NCI-H460 (cell line): ENCODE measurements around a stretch of chr1.

DNA sequence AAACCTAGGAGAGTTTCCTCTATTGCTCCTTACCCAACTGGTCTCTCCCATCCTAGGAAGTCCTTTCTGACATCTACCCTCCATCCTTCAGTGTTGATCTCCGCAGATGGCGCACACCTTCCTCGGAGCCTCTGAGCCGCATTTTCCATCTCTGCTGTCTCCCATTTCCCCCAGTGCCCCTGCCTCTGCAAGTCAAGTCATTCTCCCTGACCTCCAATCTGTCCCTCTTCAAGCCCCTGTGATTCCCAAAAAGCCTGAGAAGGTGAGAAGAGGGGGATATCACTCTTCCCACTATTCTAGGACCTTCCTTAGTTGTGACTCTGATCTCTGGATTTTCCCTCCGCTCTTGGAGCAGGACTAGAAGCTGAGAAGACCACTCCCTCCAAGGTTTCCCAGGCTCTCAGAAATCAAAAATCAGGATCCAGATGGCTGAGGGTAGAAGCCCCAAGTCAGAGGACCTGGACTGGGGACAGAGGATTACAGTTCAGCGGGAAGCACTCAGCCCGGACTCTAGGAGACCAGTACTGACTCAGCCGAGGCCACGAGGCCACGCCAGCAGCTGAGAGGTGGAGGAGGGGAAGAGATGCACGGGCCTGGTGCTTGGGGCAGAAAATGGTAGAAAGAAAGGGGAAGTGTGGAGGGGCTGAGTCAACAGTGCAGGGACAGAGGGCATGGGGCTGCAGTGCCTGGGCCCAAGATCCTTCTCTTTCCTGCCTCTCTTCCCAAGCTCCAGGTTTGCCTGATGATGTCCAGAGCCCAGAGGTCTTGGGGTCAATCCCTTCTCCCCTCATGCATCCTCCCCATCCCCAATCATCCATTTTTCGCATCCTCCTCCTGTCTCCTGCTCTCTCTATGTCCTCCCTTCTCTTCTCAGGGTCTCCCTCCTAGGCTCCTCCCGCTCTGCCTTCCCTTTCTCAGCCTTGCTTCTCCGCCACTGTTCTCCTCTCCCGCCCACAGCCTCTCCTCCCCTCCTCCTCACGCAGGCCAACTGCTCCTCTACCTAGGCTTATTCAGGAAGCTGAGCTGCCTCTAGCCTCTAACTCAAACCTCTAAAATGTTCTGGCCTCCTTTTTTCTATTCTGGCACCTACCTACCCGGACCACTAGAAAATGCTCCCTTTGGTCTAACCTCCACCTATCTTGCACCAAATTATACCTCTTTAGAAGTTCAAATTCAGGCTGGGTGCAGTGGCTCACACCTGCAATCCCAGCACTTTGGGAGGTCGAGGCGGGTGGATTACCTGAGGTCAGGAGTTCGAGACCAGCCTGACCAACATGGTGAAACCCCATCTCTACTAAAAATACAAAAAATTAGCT lies 7.8 kb downstream of the ARHGEF2 start:
RAMPAGE:
- cytosol, long total RNA: no peak
- long total RNA: no peak
- nucleus, long total RNA: no peak

DNA sequence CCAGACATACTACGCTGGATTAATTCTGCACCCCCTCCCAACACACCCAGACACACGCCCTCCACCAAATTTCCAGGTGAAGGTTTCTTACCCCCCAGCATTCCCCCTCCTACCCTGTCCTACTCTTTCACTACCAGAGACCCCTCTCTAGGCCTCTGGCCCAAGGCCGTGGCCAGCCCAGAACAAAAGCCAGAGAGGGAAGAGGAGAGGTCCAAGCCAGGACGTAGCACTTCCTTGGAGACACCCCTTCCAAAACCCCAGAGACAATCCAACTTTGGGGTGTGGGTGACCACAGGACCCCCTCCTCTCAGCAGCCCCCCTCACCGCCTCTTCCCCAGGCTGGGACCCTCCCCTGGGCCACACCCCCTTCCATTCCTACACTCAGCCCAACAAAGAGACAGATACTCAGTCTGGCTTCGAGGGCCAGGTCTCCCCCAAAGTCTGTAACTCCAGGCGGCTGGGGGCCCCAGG lies 1.6 kb downstream of the MEX3A start:
RAMPAGE:
- cytosol, long total RNA: no peak
- long total RNA: no peak
- nucleus, long total RNA: no peak

GRCh38 chr1:156102905-156103473 lies 11.5 kb upstream of the LMNA start:
RAMPAGE:
- cytosol, long total RNA: no peak
- long total RNA: no peak
- nucleus, long total RNA: no peak

DNA sequence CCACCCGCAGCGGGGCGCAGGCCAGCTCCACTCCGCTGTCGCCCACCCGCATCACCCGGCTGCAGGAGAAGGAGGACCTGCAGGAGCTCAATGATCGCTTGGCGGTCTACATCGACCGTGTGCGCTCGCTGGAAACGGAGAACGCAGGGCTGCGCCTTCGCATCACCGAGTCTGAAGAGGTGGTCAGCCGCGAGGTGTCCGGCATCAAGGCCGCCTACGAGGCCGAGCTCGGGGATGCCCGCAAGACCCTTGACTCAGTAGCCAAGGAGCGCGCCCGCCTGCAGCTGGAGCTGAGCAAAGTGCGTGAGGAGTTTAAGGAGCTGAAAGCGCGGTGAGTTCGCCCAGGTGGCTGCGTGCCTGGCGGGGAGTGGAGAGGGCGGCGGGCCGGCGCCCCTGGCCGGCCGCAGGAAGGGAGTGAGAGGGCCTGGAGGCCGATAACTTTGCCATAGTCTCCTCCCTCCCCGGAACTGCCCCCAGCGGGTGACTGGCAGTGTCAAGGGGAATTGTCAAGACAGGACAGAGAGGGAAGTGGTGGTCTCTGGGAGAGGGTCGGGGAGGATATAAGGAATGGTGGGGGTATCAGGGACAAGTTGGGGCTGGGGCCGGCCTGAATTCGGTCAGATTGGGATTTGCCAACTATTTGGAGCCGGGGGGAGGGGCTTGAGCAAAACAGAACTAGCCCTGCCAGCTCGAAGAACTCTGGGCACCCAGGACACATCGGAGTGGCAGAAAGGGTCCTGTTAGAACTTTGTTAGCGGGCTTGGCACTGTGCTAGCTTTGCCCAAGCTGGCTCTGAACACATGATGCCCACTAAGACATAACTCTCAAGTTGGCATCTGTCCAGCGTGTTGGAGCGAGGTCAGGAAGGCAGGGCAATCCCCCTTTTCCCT lies 678 bp downstream of the LMNA start:
RAMPAGE:
- cytosol, long total RNA: no peak
- long total RNA: no peak
- nucleus, long total RNA: no peak

DNA sequence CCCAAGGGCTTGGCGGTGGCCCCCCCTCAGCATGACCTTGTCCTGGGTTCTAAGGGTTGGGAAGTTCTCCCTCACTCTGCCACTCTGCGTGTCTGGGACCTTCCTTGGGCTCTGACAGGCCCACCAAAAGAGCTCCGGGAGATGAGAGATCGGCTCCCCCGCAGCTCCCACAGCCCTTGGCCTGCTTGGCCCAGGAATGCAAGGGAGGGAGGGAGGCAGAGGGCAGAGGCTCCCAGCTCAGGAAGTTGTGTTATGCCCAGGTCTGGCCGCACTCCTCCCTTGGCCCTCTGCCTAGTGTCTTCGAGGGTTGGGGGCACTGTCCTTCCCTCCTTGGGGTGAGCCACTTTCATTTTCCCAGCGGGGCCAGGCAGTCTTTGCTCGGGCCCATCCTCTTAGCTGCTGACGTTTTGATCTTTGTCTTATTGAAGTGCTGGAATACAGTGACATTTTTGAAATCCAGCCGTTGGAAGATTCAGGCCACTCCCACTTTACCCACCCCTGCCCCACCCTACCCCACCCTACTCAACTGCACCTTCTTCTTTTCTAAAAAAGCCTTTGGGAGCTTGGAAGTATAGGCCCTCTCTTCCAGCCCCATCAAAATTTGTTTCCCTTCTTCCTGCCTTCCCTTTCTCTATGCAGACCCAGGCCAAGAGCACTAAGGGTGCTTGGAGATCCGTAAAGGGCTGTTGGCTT lies 1.5 kb downstream of the LMNA start:
RAMPAGE:
- cytosol, long total RNA: no peak
- long total RNA: no peak
- nucleus, long total RNA: no peak

RAMPAGE:
- cytosol, long total RNA: no peak
- long total RNA: no peak
- nucleus, long total RNA: no peak
These were observed 3.2 kb downstream of the LMNA start for GRCh38 chr1:156117679-156118145.

GRCh38 chr1:156123591-156124342 lies 9.3 kb downstream of the LMNA start:
RAMPAGE:
- cytosol, long total RNA: no peak
- long total RNA: no peak
- nucleus, long total RNA: no peak

DNA sequence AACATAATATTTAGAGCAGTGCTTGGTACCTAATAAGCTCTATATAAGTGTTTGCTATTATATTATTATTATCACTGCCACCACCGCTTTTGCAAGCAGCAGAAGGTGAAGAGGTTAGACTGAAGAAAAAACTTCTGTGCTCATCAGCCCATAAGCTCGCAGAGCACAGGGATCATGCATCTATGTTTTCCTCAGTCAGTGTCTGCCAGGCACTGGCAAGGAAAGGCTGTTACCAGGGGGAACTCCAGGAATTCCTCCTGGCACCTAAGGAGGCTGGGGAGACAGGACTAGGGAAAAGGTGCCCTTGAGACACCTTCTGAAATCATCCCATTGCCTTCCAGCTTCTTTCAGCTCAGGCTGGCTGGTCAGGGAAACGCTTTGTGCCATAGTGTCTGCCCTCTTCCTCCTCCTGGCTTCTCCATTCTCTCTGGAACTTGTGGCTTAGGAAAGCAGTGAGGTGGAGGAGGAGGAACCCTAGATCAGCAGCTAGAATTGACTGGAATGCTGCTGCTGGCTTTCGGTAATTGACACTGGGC lies 13.7 kb downstream of the LMNA start:
RAMPAGE:
- cytosol, long total RNA: no peak
- long total RNA: no peak
- nucleus, long total RNA: no peak

DNA sequence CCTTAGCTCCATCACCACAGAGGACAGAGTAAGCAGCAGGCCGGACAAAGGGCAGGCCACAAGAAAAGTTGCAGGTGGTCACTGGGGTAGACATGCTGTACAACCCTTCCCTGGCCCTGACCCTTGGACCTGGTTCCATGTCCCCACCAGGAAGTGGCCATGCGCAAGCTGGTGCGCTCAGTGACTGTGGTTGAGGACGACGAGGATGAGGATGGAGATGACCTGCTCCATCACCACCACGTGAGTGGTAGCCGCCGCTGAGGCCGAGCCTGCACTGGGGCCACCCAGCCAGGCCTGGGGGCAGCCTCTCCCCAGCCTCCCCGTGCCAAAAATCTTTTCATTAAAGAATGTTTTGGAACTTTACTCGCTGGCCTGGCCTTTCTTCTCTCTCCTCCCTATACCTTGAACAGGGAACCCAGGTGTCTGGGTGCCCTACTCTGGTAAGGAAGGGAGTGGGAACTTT lies 15.8 kb upstream of the SEMA4A start:
RAMPAGE:
- cytosol, long total RNA: no peak
- long total RNA: no peak
- nucleus, long total RNA: no peak

DNA sequence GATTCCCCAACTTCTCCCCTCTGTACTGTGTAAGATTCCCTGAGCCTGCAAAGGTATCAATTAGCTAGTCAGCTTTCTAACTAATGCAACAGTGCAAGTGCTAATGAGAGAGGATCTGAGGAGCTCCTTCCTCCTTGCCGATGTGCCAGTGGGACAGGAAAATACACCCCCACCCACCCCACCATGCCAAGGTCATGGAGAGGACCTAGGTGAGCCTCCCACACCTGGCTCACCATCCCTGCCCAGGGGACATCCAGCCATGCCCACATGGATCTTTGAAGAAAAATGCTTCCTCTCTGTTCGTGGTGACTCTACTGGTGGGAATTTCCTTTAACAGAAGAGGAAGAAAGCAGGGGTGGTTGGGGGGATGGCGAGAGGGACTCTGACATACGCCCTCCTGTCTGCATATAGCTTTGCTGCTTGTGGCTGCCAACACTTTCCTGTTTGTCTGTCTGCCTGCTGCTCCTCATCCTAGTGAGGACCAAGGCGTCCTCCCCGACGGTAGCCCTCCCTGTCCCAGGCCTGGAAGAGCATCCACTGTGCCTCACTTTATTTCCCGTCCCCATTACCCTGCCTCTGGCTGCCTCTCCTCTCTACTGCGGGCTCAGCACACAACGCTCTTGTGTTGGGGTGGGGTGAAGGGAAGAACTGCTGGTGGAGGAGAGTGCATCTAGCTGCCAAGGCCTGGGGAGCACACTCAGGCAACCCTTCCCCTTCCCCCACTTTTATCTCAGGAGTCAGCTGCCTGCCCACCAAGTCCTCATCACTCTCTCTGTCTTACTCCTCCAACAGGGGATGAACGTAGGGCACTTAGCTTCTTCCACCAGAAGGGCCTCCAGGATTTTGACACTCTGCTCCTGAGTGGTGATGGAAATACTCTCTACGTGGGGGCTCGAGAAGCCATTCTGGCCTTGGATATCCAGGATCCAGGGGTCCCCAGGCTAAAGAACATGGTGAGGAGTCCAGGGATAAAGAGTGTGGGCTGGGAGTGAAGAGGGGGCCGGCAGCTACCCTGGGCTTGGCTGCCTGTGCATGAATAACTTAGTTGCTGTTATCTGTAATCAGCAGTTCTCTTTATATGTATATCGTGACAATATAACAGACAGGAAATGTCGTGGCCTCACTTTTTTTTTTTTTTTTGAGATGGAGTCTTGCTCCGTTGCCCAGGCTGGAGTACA lies 2.6 kb downstream of the SEMA4A start:
RAMPAGE:
- cytosol, long total RNA: no peak
- long total RNA: no peak
- nucleus, long total RNA: no peak

DNA sequence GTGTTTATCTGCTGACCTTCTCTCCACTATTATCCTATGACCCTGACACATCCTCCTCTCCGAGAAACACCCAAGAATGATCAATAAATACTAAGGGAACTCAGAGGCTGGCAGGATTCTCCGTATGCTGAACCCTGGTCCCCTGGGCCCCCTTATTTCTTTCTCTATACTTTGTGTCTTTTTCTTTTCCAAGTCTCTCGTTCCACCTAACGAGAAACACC lies 11.8 kb upstream of the SLC25A44 start:
RAMPAGE:
- cytosol, long total RNA: no peak
- long total RNA: no peak
- nucleus, long total RNA: no peak

RAMPAGE:
- cytosol, long total RNA: no peak
- long total RNA: no peak
- nucleus, long total RNA: no peak
These were observed 2.7 kb upstream of the PAQR6 start for GRCh38 chr1:156250422-156251129.

GRCh38 chr1:156281676-156282074 lies 950 bp downstream of the SMG5 start:
RAMPAGE:
- cytosol, long total RNA: no peak
- long total RNA: no peak
- nucleus, long total RNA: no peak

DNA sequence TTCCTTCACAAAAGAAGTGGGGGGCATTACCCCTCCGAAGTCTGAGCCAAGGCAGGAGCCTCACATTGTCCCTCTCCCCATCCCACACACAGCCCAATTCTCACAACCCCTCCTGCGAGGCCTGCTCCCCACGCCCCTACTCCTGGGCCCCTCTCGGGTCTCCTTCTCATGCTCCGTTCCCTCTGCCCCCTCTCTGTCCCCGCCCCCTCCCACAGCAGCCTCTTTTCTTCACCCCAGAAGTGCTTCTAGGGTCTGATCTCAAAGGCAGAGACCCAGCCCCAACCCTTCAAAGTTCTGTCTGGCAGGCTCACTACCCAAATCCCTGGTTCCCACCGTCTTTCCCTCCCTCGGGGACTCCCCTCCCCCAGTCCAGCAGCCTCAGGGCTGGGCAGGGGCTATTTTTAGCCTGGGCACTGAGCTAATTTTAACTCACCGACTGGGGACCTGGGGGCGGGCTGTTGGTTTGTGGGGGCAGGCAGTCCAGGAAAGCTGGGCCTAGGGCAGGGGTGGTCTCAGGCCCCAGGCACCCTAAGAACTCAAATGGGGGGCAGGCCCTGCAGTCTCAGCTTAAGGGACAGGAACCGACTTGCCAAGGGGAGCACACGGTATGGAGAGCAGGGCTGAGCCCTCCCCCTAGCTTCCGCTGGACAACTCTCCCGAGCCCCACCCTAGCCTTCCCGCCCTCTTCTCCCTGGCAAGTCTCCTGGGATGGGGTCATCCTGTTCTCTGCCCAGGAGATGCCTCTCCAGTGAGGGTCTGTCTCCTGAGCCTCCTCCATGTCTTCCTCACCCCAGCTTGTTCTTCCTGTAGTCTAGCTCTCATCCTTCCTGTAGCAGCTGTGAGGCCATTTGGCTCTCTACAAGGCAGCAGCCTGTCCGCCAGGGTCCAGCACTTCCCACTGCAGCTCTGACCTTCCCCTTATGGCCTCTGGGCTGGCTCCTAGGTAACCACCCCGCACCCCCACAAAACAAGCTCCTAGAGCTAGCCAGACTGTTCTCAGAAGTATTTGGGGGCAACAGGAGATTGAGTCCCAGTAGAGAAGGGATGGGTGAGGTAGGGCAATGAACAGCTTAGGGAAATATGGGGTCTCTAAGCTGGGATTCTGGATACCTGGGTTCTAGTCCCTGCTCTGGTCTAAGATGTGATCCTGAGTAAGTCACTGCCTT lies 10.1 kb downstream of the MEF2D start:
RAMPAGE:
- cytosol, long total RNA: no peak
- long total RNA: no peak
- nucleus, long total RNA: no peak

RAMPAGE:
- cytosol, long total RNA: no peak
- long total RNA: no peak
- nucleus, long total RNA: no peak
These were observed 2.7 kb downstream of the MEF2D start for GRCh38 chr1:156497524-156498671.

GRCh38 chr1:156602601-156603007 lies 11.0 kb downstream of the NAXE start:
RAMPAGE:
- cytosol, long total RNA: no peak
- long total RNA: no peak
- nucleus, long total RNA: no peak

DNA sequence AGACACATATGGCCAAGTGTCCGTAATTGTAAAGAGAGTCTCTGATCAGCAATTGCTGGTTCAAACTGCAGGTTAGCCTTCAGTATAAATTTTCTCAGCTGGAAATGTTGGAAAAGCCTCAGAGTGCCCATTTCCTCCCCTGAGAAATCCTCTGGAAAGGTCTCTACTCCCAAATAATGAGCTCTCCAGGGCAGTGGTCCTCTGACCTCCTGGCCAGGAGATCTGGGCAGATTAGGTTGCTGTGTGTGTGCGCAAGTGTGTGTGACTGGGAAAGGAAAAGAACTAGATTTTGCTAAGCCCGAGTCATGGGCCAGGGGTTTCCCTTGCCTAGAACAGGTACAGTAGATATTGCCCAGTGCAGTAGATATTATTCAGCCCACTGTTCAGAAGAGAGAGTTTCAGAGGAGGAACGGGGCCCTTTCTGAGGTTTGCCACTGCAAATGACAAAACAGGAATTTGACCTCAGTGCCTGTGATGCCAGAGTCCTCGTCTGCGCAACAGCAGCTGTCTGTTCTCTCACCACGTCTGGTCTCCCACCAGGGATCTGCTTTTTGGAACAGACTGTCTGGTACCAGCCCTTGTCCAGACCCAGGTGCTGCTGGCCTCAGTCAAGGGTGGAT lies 2.6 kb upstream of the BCAN start:
RAMPAGE:
- cytosol, long total RNA: no peak
- long total RNA: no peak
- nucleus, long total RNA: no peak

RAMPAGE:
- cytosol, long total RNA: no peak
- long total RNA: no peak
- nucleus, long total RNA: no peak
These were observed 3.8 kb downstream of the BCAN start for GRCh38 chr1:156645278-156646511.

DNA sequence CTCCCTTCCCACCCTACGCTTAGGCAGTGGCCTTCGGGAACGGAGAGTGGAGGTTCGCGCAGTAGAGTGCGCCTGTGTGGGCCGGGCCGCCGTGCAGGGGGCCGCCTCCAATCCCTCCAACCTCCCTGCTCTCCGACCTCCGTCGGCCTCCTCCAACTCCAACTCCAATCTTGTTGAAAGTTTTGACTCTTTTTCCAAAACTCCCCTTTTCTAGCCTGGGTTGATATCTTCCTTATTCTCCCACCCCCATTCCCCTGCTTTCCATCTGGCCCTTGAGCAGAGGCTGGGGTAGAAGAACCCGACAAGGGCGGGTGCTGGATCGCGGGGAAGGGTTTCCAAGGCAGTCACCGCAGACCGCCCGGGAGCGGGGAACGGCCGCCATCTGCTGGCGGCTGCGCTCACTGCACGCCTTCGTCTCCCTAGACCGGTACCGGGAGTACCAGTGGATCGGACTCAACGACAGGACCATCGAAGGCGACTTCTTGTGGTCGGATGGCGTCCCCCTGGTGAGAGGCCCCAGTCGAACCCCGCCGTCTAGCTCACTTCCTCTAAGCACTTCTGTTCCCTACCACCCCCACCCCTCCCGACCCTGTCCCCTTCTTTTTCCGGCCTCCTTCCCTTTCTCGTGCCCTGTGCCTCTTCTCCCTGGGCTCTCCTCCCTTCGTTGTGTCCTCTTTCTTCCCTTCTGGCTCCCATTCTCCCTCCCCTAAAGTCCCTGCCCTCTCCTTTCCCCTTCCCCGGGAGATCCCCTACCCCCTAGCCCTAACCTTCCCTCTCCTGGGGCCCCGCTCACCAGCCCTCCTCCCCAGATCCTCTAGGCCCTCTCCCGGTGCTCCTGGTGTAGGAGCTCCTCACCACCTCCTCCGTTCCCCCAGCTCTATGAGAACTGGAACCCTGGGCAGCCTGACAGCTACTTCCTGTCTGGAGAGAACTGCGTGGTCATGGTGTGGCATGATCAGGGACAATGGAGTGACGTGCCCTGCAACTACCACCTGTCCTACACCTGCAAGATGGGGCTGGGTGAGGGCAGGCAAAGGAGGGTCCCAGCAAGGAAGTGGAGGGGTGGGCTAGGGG lies 15.7 kb downstream of the BCAN start:
RAMPAGE:
- cytosol, long total RNA: no peak
- long total RNA: no peak
- nucleus, long total RNA: no peak

DNA sequence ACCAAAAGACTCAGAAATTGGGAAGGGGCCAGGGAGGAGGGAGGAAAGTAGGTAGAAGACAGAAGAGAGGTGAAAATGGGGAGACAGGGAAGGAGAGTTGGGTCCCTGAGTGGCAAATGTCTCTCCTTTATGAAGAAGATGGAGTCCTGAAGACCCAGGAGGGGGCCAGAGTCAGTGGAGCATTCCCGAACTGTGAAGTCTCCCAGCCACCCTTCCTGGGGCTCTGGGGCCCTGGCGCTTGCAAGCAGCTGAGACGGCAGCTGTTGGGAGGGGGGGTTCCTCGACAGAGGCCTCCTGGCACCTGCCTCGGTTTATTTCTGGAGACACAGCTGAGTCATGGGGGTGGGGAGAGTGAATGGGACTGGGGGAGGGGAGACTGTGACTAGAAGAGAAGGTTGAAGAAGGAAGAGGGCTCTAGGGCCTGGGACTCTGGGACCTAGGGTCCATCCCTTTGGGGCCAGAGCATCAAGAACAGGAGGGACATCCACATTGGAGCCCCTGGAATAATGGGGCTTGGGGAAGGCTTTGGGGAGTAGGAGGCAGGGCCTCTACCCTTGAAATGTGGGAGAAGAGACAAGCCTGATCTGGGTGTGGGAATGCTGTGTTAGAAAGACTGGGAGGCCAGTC lies 14.0 kb downstream of the NES start:
RAMPAGE:
- cytosol, long total RNA: no peak
- long total RNA: no peak
- nucleus, long total RNA: no peak